ENCODE measurements around the gene SMG1.

DNA sequence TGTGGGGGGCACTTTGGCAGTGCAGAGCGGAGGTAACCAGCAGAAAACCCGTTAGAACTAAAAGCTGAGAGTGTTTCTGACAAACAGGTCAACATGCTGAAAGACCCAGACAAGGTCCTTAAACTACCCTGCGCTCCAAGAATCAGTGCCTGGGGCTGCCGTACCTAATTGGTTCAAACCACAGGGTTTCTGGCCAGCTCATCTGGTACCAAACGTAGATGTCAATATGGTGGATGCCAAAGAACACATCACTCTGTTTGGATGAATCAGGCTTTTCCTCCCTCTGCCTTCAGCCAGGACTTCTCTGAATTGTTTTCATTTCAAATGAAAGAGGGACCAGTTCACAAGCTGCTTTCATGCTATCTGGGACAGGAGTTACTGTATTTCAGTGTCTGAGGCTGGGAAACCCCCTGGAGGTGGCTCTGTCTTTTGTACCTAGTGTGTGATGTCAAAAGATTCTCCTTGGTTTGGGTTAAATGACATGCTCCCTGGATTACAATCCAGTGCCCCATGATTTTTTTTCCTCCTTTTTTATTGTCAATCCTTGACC is 76.2 kb downstream of the ABCC1 start:
- PRO-cap = no peak

- PRO-cap = no peak
Observed at GRCh38 chr16:16062402-16062918, 113.0 kb downstream of the ABCC1 start.

- PRO-cap = no peak
Observed at GRCh38 chr16:16063634-16064123, 114.3 kb downstream of the ABCC1 start.

DNA sequence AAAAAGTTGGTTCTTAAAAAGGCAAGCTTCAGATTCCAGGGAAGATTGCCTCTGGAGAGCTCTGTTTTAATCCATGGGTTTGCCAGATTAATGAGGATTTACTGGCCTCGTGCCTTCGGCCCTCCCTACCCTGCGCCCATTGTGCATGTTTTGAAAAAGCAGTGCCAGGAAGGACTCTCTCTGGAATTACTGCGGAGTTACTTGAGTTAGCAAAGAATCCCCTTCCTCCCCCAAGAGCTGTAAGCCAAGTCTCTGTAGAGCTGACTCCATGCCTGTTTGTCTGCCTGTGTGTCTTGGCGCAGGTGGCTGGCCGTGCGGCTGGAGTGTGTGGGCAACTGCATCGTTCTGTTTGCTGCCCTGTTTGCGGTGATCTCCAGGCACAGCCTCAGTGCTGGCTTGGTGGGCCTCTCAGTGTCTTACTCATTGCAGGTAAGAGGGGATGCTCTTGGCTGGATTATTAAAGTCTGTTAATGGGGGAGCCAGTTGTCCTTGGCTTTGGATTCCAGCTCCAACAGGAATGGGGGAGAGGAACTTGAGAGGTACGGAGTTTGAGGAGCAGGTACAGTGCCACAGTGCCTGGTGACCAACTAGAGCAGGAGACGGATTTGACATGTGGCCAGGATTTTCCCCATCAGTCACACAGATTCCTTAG is 98.7 kb downstream of the ABCC6 start:
- PRO-cap = no peak

DNA sequence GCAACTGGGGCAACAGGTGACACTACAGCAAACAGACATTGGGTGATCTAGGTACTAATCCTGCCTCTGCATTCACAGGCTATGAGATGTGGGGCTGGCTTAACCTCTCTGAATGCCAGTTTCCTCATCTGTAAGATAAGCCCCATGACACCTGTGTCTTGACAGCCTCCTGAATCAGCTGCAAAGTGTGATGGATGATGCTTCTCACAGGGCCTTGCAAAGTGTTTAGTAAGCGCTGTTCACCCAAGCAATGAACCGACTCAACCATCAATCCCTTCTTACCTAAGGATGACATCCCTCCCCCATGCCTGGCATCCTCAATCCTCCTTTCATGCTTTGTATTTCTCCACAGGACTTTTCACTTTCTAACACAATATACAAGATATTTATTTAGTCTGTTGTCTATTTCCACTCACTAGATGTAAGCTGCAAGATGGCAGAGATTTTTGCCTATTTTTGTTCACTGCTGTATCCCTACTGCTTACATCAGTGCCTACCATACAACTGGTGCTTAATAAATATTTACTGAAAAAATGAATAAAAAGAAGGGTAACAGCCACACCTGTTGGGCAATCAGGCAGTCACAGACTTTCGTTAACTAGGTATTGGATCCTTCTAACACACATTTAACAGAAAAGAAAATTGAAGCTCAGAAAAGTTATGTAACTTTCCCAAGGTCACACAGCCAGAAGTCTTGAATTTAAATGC is 322.6 kb downstream of the XYLT1 start:
- PRO-cap = no peak

GRCh38 chr16:17269283-17269951 is 201.3 kb downstream of the XYLT1 start:
- PRO-cap = no peak

DNA sequence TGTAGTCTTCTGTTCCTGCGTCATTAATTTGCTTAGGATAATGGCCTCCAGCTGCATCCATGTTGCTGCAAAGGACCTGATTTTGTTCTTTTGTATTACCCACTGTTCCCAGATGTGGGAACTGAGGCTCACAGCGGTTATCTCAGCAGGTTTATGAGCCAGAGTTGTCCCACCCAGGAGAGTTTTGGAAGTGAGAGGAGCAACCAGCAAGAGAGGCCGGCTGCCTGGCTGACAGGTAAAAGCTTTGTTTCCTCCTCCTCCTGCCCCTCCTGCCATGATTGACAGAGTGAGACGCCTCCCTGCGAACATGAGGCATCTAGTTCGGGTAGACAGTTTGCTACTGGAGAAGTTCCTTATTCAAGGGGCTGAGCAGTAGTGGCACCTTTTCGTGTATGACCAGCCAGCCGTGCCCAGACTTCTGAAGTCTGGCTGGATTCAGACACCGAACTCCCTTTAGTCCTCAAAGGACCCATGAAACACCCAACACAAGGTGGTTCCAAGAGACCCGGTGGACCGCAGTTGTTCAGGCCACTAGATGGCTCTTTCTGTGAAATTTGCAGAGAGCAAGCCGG is 192.9 kb downstream of the XYLT1 start:
- PRO-cap = no peak

DNA sequence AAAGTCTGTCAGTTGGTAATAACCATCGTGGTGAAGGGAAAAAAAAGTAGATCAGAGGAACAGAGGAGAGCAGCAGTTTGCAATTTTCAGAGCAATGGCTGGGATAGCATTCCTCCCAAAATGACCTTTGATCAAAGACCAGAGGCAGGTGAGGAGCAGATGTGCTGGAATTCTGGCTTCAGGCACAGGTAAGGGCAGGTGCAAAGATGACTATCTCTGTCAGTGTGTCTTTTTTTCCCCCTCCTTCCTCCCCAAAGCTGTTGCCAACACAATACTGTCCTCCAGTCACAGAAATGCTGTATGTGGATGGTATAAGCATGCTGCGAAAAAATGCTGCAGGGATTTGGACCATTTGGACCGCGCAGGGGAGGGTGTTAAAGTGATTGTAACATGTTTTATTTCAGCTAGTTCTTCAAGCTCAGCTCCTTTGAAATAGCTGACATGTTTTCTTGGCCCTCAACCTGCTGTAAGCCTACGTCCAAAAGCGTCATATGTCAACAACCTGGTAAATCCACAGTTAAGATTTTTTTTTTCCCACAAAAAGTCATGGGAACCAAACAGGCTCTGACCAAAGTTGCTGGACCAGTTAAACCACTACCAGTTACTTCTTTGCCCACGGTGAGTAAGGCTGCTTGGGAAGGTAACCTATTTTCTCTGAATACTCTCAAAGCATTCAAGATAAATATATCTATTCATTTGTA is 166.5 kb downstream of the XYLT1 start:
- PRO-cap = bidirectional peak, plus-strand start at position 600 of the sequence, minus-strand start at position 429 of the sequence

DNA sequence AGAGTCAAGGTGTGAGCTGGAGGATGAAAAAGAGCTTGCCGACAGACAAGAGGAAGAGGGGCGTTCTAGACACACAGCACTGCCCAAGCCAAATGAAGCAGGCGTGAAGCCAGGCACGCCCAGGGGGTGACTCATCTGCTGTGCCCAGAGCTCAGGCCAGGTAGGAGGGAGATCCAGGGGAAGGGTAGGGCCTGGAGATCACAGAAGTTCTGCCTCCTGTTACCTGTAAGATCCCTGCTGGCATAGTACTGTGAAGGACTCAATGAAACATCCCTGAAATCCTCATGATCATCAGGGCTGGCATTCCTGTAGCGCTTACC is 158.7 kb downstream of the XYLT1 start:
- PRO-cap = no peak

DNA sequence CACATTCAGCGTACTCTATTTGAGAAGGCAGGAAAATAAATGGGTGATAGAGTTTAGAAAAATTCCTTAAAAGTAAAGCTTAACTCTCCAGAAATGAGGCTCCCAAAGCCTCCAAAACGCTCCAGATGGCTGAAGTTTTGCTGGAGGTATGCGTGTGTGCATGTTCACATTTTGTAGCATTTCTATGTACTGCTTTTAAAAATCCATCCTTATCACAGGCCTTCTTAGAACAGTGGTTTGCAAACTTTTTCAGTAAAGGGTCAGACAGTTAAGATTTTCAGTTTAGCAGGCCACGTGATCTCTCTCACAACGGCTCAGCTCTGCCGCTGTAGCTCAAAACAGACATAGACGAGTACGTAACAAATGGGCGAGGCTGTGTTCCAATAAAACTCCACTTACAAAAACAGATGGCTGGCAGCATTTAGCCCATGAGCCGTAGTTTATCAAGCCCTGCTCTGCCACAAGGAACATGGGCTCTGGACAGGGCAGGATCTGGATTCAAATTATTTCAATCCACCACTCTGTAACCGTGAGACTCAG is 141.9 kb downstream of the XYLT1 start:
- PRO-cap = no peak

- PRO-cap = no peak
Observed at GRCh38 chr16:17367864-17368448, 102.8 kb downstream of the XYLT1 start.

- PRO-cap = no peak
Observed at GRCh38 chr16:17379033-17379494, 91.7 kb downstream of the XYLT1 start.

DNA sequence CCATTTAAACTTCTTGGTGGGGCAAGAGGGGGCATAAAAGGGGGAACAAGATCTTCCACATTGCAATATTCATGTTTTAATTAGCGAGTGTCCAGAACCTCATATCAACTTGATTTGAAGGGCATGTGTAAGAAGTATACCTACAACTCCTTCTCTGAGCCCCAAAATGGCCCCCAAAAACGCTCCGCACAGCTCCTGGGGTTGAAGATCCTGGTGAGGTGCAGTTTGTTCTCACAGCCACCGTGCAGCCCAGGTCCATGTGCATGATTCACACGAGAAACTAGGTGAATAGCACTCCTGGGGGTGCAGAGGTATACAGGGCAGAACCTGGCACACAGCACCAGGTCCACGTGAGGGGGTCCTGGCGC is 58.8 kb downstream of the XYLT1 start:
- PRO-cap = no peak

DNA sequence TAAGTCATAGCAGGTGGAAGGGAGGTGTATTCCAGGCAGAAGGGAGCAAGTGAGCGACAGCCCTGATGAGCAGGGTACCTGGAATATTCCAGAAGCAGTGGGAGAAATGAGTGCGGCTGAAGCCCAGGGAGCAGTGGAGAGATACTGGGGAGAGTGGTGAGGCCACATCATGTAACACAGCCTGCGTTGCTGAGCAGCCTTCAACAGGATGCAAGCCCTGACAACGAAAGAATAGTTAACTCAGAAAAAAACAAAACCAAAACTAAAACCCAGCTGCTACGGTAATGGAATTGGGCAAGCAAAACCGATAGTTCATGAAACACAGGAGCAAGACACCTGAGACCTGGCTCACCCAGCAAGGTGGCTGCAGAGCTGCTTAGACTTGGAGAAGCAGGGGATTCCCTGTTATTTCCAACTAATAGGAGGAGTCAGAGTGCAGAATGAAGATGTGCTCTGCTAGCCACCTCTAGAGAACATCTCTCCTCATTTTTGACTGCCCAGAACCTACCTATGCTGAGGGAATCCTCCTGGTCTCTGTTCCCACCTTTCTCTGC is 59.2 kb upstream of the XYLT1 start:
- PRO-cap = no peak

- PRO-cap = no peak
Observed at GRCh38 chr16:18527505-18528156, 34.3 kb downstream of the NOMO2 start.

DNA sequence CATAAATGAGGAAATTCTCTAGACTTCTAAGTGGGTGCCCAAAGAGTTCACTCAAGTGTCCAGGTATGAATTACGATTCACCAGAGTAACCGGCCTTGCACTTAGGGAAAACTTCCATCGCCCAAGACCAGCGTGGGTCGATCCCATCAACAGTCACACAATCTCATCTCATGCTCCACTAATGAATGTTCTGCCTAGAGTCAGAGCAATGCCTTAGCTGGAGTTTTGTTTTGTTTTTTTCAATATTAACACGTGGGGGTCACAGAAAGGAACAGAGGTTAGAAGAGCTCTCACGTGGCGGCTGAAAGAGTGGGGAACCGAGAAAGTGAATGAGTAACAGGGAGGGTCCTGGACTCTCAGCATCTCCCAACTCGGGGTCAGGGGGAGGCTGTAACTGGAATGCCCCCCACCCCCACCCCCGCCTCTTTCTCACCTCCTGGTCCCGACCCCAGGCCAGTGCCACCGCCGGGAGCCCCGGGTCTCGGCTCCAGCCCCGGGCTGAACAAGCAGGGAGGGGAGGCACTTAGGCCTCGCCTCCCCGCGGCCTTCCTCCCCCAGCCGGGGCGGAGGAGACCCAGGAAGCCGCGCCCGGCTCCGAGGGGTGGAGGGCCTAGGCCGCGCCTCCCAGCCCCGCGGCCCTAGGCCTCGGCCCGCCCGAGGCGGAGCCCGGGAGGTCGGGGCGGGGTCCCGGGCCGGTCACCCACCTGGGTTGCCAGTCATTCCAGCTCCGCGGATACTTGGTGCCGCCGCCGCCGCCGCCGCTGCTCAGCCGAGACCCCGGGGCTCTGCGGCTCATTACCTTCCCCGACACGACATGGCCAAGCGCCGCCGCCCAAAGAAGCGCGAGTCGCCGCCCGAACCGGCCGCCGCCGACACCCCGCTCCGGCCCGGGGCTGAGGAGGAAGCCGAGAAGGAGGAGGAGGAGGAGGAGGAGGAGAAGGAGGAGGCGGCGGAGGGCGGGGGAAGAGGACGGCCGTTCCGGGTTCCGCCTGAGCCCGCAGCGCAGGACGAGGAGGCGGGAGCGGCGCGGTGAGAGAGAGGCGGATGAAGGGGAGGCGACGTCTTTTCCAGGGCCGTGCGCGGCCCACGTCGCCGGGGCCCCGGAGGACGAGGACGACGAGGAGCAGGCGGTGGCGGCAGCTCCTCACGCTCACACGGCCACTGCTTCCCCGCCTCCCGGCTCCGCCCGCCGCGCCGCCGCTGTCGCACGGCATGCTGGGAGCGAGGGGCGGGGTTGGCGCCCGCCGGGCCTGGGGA is at the start of gene SMG1:
TSS of gene SMG1 (minus strand) at position 1,163 of the 1,257 bp plus-strand sequence.
- PRO-cap = bidirectional peak, plus-strand start at position 719 of the sequence, minus-strand start at position 500 of the sequence; bidirectional peak, plus-strand start at position 976 of the sequence, minus-strand start at position 876 of the sequence; bidirectional peak, plus-strand start outside the sequence, minus-strand start at position 1,209 of the sequence

DNA sequence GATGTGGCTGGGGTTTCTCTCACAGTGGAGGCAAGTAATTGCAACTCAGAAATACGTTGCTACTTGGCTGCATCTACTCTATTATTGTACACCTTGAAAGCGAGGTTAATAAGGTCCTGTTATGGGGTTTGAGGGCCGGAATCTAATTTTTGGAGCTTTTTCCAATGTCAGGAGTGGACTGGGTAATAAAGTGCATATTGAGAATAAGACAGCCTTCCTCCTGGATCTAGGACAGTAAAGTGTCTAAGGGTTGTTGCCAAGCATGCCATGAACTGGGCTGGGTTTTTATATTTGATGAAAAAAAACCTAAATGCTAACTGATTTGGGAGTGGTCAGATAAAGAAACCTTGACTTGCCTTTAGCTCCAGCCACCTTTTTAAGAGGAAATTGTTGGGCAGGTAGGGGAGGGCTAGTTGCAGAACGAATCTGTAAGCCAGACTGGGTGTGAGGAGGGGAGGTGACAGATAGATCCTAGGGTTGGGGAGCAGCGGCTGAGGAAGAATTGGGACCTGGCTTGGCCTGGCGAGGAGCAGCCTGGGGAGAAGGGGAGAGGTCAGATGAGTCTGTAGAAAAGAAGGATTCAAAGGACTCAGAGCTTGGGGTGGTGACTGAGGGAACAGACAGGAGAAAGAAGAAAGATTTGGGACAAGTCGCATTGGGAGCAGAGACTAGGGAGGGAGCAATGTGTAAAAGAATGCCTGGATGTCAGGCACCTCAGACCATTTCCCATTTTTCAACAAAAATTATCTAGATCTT is 12.1 kb downstream of the TMC7 start:
- PRO-cap = no peak

DNA sequence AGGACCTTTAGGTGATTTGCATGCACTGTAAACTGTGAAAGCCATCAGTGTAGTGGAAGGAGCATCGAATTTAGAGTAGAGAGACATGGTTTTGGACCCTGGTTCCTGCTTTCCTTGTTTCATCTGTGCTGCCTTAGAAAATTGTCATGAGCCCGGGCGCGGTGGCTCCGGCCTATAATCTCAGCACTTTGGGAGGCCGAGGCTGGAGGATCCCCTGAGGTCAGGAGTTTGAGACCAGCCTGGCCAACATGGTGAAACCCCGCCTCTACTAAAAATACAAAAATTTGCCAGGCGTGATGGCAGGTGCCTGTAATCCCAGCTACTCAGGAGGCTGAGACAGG is 776 bp downstream of the COQ7 start:
- PRO-cap = no peak

- PRO-cap = unidirectional peak, minus-strand start at chr16:19114498; unidirectional peak, minus-strand start at chr16:19114696; unidirectional peak, minus-strand start at chr16:19114724; unidirectional peak, minus-strand start at chr16:19115210
Observed at GRCh38 chr16:19114318-19115444, 917 bp downstream of the ITPRIPL2 start.

GRCh38 chr16:19117113-19118039 is 3.6 kb downstream of the ITPRIPL2 start:
- PRO-cap = unidirectional peak, minus-strand start at chr16:19117844

All from fallopian tube (tissue), 1 donor.